Metastatic Liver Carcinoma in the Lung (tissue), 2 donors: ENCODE measurements around a stretch of chr10.

DNA sequence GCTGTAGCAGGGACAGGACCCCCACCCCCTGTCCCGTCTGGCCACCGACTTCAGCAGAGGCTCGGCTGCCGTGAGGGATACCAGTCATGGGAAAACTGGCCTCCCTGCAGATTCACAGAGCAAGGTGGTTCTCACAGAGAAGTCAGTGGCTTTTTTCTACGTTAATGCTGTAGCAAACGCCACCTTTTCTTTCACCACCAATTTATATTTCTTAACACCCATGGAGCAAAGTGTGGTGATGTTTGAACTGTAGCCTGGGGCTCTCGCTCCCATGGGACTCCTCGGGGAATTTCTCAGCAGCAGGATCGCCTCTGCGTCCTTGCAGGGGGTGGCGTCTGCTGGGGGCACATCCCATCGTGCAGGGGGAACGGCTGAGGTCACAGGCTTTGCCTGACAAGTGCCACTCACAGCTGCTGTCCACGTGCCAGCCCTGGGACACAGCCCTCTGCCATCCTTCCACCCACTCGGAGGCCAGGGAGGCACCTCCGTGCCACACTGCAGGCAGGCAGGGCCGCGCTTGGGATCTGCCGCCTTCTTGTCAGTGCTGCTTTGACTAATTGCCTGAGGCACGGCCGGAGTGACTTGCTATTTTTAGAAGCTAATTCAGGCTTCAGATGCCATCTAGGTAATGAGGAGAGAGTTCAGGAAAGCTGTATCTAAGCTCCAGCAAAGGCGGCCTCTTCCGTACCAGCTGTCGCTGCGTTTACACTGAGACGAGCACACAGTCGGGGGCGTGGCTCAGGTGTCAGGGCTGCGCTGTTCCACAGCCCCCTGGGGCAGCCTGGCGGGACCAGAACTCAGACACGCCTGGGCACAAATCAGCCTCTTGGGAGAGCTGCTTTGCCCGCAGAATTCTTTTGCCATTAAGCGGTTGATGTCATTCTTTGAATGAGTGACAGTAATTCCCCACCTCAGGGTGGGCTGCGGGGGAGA, 45.8 kb downstream of the PITRM1 start:
- PRO-cap, 2 experiments = peak in 1 of 2 experiments; most common plus-strand start position 463 of the sequence (in 1); most common minus-strand start position 283 of the sequence (in 1)

DNA sequence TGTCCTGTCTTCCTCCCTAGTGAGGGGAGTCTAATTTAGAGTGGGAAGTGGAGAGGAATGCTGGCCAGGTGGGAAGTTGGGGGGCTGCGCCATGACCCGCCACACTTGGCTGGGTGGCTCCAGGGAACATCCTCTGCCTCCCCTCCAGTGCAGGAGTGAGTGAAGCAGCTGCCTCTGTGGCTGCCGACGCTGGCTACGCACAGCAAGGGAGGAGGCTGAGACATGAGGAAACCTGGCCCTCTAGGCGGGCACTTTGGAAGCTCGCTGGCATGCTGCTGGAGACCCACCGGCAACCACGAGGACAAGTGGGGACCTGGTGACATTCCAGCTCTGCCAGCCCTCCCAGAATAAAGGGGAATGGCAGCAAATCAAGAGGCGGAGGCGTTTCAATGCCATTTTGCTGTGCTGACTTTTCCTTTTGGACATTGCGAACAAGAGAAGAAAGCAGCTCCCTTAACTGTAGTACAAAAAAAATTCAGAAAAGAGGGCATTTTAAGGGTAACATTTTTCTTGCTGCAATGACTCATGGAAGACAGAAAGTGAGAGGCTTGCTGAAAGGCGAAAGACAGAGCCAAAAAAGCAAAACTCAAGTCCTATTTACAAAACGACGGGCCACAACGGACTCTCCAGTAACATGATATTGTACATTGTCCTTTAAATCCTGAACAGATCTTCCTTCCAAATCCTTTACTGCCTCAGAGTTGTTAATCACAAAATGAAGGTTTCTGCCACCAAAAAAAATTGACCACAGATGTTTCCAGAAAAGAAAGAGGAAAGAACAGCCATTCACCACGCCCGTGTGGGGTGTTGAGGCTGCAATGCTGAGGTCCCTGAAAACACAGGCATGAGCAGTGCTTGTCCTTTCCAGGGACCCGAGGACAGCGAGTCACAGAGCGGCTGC, 121.3 kb upstream of the PITRM1 start:
- PRO-cap, 2 experiments = no peak in any of the 2 experiments

- PRO-cap, 2 experiments = no peak in any of the 2 experiments
Observed at GRCh38 chr10:3294870-3295470, 122.4 kb upstream of the PITRM1 start.

- PRO-cap, 2 experiments = no peak in any of the 2 experiments
Observed at GRCh38 chr10:3372142-3372569, 199.6 kb upstream of the PITRM1 start.

DNA sequence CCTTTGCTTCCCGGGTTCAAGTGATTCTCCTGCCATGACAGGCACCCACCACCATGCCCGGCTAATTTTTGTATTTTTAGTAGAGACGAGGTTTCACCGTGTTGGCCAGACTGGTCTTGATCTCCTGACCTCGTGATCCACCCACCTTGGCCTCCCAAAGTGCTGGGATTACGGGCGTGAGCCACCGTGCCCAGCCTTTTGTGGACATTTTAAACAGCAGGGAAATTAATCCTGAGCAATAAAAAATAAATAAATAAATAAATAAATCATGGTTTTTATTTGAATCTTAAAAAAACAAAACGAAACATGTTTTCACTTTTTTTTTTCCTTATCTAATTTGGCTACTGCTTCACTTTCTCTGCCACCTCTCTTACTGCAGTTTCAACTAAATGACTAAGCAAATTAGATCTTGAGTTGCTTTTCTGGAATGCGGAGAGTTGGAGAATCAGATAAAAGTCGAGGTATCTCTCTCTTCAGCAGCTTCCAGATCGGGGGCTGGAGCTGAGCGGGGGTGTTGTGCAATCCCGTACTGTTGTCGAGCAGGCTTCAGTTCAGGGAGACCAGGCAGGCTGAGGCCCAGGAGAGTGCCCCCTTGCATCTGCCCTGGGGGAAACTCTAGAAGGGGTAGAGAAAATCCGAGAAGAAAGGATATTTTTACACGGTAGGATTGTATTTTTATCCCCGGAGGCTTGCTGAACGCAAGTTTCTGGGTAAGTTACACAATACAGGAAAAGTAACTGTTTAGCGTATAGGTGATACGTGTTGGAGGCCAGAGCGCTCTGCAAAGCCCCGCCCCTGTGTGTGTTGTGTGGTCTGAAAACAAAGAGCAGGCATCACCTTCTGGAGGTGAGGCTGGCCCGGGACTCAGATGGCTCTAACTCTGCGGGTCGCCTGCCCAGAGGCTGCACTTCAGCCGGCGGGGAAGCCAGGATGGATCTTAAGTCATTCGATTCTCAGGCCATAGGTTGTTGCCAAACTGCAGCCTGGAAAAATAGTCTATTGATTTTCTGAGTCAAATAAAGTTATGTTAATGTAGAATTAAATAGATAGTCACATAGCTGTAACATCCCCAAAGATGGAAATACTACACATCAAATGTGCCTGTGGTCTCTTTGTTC, 116.7 kb downstream of the KLF6 start:
- PRO-cap, 2 experiments = peak in 1 of 2 experiments; most common plus-strand start position 549 of the sequence (in 1)

- PRO-cap, 2 experiments = no peak in any of the 2 experiments
Observed at GRCh38 chr10:3671527-3672213, 113.3 kb downstream of the KLF6 start.

GRCh38 chr10:3720407-3721380, 64.3 kb downstream of the KLF6 start:
- PRO-cap, 2 experiments = no peak in any of the 2 experiments

DNA sequence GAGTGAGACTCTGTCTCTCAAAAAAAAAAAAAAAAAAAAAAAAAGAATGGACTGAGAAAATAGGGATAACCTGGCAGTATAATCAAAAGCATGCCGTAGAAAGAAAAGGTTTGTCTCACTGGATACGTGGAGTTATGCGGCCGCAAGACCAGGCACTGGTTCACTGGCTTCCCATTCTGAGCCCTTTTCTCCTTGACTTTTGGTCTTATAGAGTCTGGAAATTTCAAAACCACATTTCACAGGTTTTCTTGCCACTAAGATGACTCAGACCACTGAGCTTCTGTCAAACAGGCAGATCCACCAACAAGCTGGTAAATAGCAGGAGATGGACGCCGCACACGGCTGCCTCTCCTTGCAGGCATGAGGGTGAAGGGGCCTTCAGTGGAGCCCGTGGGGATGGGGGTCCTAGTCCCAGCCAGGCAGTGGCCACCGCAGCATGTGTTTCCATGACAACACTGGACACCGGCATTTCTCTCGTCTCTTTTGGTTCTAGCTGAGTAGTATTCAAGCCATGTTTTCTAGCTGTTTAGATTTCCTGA, 55.6 kb downstream of the KLF6 start:
- PRO-cap, 2 experiments = no peak in any of the 2 experiments

DNA sequence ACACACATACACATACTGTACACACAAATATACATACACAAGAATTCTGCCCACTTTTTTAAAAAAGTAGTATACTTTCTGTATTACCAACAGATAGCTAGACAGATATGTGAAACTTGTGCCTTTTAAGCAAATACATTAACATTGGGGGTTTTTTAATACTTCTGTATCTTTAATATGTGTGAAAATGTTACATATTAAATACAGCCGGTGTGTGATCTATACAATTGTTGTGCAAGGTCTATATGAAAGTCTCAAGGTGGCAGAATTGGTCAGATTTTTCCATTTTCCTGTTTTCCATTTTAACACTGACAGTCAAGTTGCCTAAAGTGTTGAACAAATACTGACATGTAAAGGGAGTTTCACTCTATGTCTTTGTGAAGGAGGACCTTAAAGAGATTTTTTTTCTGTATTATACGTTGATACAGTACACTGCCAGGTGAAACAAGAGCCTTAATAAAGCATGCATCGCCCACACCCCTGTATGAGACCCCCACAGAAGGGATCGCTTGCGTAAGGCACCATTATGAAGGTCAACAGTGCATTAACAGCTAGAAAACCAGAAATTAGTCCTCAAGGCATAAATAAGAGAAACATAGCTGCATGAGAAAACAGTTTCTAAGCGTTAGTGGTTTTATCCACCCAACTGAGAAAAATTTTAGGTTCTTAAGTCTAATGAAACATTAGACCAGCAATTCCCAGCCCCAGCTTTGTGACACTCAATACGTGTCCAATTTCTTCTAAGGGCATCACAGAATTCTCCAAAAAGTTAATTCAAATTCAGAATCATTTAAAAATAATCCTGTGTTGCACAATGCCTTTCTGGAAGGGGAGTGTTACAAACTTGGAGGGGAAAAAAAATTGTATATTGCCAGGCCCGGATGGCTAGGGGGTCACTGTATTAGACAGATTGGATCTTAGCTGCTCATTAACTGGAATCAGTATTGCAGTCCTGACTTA, 7.0 kb downstream of the KLF6 start:
- PRO-cap, 2 experiments = no peak in any of the 2 experiments

DNA sequence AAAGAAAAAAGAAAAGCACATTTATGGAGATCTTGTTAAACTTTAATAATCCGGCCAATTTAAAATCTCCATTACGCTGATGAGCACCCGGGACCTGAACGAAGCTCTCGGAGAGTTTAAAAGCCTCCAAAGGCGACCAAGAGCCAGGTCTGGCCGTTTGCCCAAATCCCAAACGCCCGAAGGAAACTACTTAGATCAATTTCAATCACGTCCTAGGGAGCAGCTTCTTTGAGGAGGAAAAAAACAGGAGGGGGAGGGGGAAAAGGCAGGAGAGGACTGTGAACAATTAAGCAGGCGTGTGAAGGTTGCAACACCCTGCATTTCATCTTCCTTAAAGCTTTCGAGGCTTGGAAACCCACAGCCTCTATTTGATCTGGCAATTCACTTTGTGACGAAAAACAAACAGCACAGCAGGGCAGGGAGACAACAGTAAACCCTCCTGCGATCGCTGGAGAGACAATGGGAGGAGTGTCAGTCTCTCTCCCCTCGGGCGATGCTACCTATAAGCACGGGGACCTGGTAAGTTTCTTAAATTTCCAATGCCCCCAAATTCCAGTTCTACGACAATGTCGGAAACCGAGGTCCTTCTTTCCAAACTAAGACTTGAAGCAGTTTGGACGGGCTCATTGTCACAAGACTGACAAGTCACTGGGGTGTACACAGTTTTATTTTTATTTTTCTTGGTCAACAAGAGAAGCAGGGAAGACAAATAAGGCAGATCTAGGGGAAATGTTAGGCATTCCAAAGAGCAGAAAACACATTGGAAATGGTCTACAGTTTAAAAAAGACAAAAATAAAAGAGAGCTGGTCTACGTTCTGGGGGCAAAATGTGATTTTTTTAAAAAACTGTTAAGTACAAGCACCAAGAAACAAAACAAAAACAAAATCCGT, 1.1 kb downstream of the KLF6 start:
- PRO-cap, 2 experiments = peak in 2 of 2 experiments; most common plus-strand start position 401 of the sequence (in 2); most common minus-strand start position 109 of the sequence (in 1)

- PRO-cap, 2 experiments = no peak in any of the 2 experiments
Observed at GRCh38 chr10:3787609-3788415, 2.8 kb upstream of the KLF6 start.

GRCh38 chr10:3807507-3807955, 22.5 kb upstream of the KLF6 start:
- PRO-cap, 2 experiments = no peak in any of the 2 experiments

DNA sequence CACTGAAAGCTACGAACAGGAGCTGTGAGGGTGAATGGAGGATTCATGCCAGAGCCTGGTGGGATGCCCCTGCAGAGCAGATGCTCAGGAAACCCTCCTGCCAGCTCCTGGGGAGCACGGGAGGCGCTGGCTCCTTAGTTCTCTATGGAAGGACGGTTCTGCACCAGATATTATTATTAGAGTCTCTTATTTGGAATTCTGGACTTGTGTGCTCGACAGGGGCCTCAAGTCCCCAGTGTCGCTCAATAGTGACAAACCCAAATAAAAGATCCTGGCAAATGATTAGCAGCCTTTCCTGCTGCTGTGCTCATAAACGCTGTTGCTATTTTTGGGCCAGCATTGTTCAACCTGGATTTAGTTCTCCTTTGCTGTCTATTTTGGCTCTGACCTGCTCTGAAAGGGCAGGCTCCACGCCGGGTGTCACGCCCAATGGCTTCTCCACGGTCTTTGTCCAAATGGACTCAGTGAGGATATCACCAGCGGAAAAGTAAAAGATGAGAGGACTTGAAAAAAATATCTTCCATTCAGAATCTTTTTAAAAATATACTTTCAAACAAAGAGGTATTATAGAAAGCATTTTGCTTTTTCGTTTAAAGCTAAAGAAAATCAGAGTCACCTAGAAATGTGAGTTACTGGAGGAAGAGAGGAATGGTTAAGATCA, 23.1 kb upstream of the KLF6 start:
- PRO-cap, 2 experiments = peak in 1 of 2 experiments; most common plus-strand start position 383 of the sequence (in 1); most common minus-strand start position 160 of the sequence (in 1)

GRCh38 chr10:3811169-3812119, 26.4 kb upstream of the KLF6 start:
- PRO-cap, 2 experiments = peak in 1 of 2 experiments; most common plus-strand start chr10:3811631 (in 1); most common minus-strand start chr10:3811570 (in 1)

DNA sequence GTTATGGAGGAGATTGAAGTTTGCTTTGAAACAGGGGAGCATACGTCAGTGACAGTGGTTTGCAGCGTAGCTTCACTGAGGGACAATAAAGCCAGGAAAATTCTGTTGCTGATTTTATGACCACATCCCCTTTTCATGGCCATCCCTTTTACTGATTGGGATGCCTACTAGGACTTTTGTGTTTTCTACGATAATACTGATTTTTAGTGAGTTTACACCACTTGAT, 64.2 kb upstream of the KLF6 start:
- PRO-cap, 2 experiments = no peak in any of the 2 experiments

DNA sequence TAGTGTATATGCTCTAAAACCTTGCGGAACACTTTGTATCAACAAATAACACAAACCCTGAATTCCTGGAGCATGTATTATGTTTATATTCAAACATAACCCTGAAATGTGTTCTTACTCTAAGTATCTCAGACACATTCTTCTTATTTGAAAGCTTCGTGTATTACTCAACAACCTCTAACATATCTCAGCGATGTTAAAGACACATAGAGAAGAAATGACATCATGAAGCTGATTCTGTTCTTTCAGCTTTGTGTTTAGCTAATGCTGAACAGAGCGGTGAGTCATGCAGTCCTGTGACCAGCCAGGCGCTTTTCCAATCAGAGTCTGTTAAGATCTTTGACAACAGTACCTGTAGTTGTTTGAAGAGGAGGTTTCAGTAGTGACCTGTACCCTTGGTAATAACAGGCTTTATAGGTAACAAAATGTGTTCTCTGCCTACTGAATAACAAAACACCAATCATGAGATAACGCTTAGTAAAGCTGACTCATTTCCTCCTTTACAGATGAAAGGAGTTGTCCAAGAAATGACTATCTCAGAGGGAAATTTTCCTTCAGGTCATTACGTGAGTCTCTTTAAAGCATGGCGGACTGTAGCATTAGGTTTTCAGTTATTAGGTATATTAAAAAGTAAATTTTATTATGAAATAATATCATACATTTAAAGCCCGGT, 67.3 kb upstream of the KLF6 start:
- PRO-cap, 2 experiments = no peak in any of the 2 experiments

DNA sequence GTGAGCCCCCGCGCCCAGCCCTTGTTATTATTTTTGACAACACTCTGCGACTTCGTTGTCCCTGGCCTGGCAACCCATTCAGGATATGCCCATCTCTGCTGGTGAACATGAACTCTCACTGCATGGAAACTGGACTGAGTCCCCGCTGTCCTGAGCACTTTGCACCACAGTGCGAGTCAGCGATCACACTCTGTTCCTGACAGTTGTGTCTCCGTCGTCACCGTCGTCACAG, 76.6 kb upstream of the KLF6 start:
- PRO-cap, 2 experiments = no peak in any of the 2 experiments

- PRO-cap, 2 experiments = peak in 2 of 2 experiments; most common plus-strand start chr10:3866560 (in 2)
Observed at GRCh38 chr10:3866401-3866785, 81.4 kb upstream of the KLF6 start.

- PRO-cap, 2 experiments = no peak in any of the 2 experiments
Observed at GRCh38 chr10:3868256-3868631, 83.2 kb upstream of the KLF6 start.

- PRO-cap, 2 experiments = no peak in any of the 2 experiments
Observed at GRCh38 chr10:4086378-4086926, 301.4 kb upstream of the KLF6 start.